ENCODE measurements around a stretch of chr13.

DNA sequence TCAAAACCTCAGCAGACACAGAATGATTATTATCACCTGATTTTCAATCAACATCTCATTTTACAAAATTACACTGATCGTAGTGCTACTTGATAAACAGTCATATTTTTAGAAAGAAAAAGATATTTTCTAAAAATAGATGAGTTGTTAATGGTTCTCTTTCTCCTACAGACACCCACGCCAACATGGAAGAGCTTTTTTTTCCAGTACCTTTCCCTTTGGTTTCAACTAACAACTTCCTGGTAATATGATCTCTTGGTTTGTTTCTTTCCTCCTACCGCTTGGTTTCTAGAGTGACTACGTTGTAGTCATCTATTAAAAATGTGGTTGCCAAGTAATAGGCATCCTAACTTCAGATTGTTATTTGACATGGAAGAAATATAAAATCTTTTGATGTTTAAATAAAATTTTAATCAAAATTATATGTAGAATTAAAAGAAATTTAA is 92.3 kb downstream of the SMIM2 start:
- RRBS: no CpG with 5 or more reads among the region's 4 CpGs
CAGE:
- cytosol, long polyA plus RNA: no peak
- long polyA plus RNA: no peak
- nucleus, long polyA plus RNA: no peak

GRCh38 chr13:44103609-44104330 is 57.3 kb downstream of the SMIM2 start:
- RRBS: no CpG with 5 or more reads among the region's 7 CpGs
CAGE:
- cytosol, long polyA plus RNA: no peak
- long polyA plus RNA: no peak
- nucleus, long polyA plus RNA: no peak

DNA sequence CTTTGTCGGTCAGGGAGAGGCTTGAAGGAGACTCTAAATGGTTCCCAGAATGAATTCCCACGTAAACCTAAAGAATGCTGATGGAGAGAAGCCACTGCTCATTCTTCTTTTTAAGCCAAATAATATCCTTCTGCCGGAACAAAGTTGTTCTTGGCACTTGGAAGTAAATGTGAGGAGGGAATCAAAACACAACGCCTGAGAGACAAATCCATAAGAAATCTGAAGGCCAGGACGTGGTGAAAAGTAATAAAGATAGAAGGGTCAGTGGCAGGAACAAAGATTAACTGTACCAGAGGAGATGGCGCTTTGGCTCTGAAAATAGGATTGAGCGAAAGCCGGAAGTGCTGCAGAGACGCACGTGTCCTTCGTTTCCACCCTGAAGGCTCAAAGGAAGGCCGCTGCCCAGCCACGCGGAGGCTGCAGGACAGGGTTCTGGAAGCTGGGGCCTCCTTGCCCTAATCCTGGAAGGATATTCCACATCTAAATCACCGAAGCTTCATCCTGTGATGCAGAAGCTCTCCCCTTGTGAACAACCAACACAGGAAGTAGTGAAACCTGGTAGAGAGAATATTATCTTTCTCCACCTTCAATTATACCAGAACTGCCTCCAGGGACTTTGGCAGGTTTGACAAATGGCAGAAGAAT is 2.1 kb downstream of the SMIM2 start:
- RRBS: no CpG with 5 or more reads among the region's 15 CpGs
CAGE:
- cytosol, long polyA plus RNA: no peak
- long polyA plus RNA: no peak
- nucleus, long polyA plus RNA: no peak

- RRBS: no CpG with 5 or more reads among the region's 11 CpGs
CAGE:
- cytosol, long polyA plus RNA: no peak
- long polyA plus RNA: no peak
- nucleus, long polyA plus RNA: no peak
These were observed 76.3 kb upstream of the SMIM2 start for GRCh38 chr13:44237077-44238079.

- RRBS: no CpG with 5 or more reads among the region's 8 CpGs
CAGE:
- cytosol, long polyA plus RNA: no peak
- long polyA plus RNA: no peak
- nucleus, long polyA plus RNA: no peak
These were observed 19.8 kb downstream of the SERP2 start for GRCh38 chr13:44393339-44393925.

- RRBS: no CpG with 5 or more reads among the region's 10 CpGs
CAGE:
- cytosol, long polyA plus RNA: no peak
- long polyA plus RNA: no peak
- nucleus, long polyA plus RNA: no peak
These were observed 29.9 kb downstream of the SERP2 start for GRCh38 chr13:44403368-44404006.

GRCh38 chr13:44414208-44414602 is 40.6 kb downstream of the SERP2 start:
- RRBS: no CpG with 5 or more reads among the region's 11 CpGs
CAGE:
- cytosol, long polyA plus RNA: no peak
- long polyA plus RNA: no peak
- nucleus, long polyA plus RNA: no peak

- RRBS: no CpG with 5 or more reads among the region's 7 CpGs
CAGE:
- cytosol, long polyA plus RNA: no peak
- long polyA plus RNA: no peak
- nucleus, long polyA plus RNA: no peak
These were observed 3.1 kb downstream of the TSC22D1 start for GRCh38 chr13:44572941-44573498.

GRCh38 chr13:44756229-44756916 is 180.2 kb upstream of the TSC22D1 start:
- RRBS: no CpG with 5 or more reads among the region's 4 CpGs
CAGE:
- cytosol, long polyA plus RNA: no peak
- long polyA plus RNA: no peak
- nucleus, long polyA plus RNA: no peak

DNA sequence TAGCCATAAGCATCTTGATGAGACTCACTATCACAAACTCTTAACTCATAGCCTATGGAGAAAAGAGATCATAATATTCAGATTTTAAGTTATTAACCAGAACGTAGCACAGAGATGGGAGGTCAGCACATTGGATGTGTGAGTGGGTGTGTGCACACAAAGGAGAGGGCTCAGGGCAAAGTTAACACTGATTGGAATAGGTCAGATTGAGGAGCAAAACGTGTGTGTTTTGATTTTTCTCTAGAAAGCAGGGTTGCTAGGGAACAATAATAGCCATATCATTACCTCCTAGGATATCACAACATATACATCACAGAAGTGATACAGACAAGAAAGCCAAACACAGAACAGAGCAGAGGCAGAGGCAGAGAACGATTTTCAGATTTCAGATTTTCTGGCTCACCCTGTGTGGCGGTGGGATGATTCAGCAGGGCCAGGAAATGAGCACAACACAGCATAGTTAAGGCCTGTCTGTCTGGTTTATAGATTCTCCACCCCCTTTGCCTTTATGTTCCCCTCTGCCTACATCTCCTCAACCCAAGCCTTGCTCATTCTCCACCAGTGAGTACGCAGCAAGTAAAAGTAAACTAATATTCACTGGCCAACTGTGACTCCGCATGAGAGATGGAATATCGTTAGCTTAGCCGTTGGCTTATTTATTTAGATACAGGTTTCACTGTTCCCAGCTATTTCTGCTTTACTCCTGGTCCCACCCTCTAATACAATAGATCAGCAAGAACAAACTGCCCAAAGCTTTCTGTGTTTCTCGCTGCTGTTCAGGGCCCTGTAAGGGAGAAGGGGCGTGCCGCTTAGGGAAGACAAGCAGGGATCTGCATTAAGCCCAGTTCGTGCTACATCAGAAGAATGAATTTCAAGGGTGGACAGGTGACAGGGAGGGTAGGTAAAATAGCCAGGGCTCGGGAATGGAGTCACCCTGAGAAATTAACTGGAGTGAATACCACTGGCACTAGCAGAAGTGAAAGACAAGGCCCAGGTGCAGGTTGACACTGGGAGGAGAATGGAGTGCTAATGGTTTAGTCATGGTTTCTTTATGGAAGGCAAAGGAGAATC is 182.7 kb upstream of the TSC22D1 start:
- RRBS: no CpG with 5 or more reads among the region's 13 CpGs
CAGE:
- cytosol, long polyA plus RNA: no peak
- long polyA plus RNA: no peak
- nucleus, long polyA plus RNA: no peak

GRCh38 chr13:44969867-44970253 is 19.4 kb downstream of the NUFIP1 start:
- RRBS: no CpG with 5 or more reads among the region's 1 CpG
CAGE:
- cytosol, long polyA plus RNA: no peak
- long polyA plus RNA: no peak
- nucleus, long polyA plus RNA: no peak

GRCh38 chr13:45332117-45332797 is 8.7 kb downstream of the TPT1 start:
- RRBS: no CpG with 5 or more reads among the region's 2 CpGs
CAGE:
- cytosol, long polyA plus RNA: no peak
- long polyA plus RNA: no peak
- nucleus, long polyA plus RNA: no peak

GRCh38 chr13:45511542-45511893 is 46.8 kb downstream of the COG3 start:
- RRBS: no CpG with 5 or more reads among the region's 1 CpG
CAGE:
- cytosol, long polyA plus RNA: no peak
- long polyA plus RNA: no peak
- nucleus, long polyA plus RNA: no peak

GRCh38 chr13:45670045-45670695 is 31.9 kb upstream of the CBY2 start:
- RRBS: no CpG with 5 or more reads among the region's 12 CpGs
CAGE:
- cytosol, long polyA plus RNA: no peak
- long polyA plus RNA: no peak
- nucleus, long polyA plus RNA: no peak

DNA sequence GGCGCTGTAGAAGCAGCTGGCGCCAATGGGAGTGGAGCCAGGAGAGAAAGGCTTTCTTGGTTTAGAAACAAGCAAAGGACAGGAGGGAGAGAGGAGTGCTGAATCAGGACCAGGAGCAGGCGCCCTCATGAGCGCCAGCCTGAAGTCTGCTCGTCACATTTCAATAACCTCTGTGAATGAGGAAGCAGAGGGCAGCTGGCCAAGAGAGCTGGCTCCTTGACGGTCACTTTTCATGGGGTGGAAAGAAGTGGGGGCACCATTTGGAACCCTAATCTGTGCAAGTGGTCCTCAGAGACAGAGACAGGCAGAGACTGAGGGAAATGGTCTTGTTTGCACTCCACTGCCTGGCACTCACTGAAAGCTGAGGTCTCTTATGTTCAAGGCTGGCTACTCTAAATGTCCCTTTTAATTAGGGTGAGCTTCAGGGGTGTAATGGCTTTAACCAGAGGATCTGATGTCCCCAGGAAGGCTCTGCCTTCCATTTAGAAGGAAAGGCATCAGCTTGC is 3.5 kb downstream of the SIAH3 start:
- RRBS: no CpG with 5 or more reads among the region's 6 CpGs
CAGE:
- cytosol, long polyA plus RNA: no peak
- long polyA plus RNA: no peak
- nucleus, long polyA plus RNA: no peak

GRCh38 chr13:46038019-46038831 is 14.3 kb downstream of the ZC3H13 start:
- RRBS: no CpG with 5 or more reads among the region's 6 CpGs
CAGE:
- cytosol, long polyA plus RNA: no peak
- long polyA plus RNA: no peak
- nucleus, long polyA plus RNA: no peak

DNA sequence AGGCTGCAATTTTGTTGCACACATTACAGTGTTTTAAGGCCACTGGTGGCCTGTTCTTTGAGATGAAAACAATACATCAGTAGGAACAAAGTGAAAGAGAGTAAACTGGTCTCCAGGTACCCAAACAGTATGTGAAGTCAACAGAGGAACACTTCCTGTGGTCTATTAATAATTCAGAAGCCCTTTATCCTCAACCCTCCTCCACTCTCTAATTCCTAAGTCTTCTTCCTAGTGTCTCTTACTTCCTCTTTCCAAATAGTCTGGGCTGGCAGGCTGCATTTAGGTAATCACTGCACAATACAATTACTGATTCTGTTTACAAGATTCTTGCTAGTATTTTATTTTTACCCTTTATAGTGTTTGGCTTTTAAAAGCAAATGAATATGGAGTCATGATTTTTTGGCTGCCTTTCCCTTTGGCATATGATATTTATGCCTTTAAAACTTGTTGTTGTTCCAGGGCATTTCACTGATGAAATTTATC is 2.8 kb downstream of the CPB2 start:
CAGE:
- cytosol, long polyA plus RNA: no peak
- long polyA plus RNA: no peak
- nucleus, long polyA plus RNA: no peak

DNA sequence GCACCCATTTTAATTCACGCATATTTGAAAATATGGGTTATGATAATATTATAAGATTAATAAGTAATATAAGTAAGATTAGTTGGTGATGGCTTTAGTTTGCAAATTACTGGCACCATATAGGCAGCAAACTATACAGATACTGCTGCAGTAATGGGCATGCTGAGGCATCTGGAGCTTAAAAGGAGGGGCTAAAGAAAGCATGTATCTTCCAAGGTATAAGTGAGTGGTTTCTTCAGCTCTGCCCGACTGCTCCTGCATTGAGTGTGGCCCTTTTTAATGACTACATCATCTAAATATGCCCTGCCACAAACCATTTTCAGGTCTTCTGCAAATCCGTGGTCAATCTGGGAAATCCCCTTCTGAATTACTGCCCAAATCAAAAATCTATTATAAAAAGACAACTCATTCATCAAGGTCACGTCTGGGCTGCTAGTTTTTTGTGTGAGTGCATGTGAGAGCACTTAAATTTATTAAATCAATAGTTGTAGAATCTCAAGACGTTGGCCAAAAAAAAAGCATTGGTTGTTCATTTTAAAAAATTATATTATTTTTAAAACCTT is 16.5 kb downstream of the LCP1 start:
- RRBS: no CpG with 5 or more reads among the region's 5 CpGs
CAGE:
- cytosol, long polyA plus RNA: no peak
- long polyA plus RNA: no peak
- nucleus, long polyA plus RNA: no peak

DNA sequence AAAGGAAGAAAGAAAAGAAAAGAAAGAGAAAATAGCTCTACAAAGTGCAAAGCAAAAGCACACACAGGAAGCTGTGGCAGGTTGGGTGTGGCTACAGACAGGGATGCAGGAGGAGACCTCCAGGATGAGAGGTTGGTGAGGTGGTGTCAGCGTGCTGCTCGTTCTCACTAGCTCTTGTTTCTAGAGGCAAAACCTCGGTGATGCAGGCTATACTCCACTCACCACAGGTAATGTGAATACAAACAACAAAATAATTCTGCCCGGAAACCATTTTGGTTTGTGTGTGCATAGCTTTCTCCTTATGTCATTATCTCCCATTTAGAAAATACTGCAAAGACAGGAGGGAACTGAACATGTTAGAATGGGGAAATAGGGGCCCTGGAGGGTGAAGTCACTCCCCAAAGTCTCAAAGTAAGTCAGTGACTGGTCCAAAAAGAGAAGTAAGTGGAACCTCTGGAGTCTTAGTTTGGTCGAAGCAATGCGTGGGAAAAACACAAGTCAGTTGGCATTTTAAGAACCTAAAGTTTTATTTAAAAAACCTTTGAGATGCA is 9.4 kb downstream of the LCP1 start:
- RRBS: no CpG with 5 or more reads among the region's 6 CpGs
CAGE:
- cytosol, long polyA plus RNA: no peak
- long polyA plus RNA: no peak
- nucleus, long polyA plus RNA: no peak

- RRBS: no CpG with 5 or more reads among the region's 11 CpGs
CAGE:
- cytosol, long polyA plus RNA: no peak
- long polyA plus RNA: no peak
- nucleus, long polyA plus RNA: no peak
These were observed 65.6 kb downstream of the RUBCNL start for GRCh38 chr13:46321396-46321987.